ENCODE measurements around a stretch of chr12.

GRCh38 chr12:92137694-92137993, 8.0 kb downstream of the BTG1 start:
- PRO-cap, result no peak
- CAGE, long polyA plus RNA, result no peak

DNA sequence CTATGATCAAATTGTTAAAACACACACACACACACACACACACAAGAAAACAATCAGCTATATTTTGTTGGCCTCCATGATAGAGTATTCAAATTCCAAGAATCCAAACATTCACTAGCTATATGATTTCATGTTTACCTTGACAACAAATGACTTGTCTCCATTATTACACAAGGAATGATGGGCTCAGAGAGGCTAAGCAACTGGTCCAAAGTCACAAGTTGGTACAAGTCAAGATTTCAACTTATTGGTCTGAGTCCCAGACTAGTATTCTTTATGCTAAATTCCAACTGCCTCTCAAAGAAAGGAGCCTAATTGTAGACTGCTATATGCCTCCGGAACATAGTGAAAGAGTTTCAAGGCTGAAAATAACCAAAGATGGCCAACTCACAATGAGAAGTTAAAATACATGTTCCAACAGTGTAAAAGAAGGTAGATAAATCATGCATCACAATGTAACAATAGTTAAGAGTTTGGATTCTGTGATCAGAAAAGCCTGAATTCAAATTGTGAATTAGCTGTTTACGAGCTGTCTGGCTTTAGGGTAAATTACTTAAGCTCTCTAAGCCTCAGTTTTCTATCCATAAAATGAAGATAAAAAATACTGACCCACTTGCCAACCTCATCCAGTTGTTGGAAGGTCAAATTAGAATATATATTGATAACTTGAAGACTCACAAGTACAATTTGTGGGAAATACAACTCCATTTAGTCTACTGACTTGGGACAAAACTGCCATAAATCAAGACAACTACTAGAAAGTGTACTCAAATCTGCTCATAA, 7.4 kb downstream of the BTG1 start:
- PRO-cap, result no peak
- CAGE, long polyA plus RNA, result no peak

- PRO-cap, result no peak
- CAGE, long polyA plus RNA, result no peak
These were observed 6.7 kb downstream of the BTG1 start for GRCh38 chr12:92138874-92139324.

GRCh38 chr12:92141506-92142244, 4.0 kb downstream of the BTG1 start:
- PRO-cap, result no peak
- CAGE, long polyA plus RNA, result no peak

- PRO-cap, result unidirectional peak, minus-strand start at chr12:92142336
- CAGE, long polyA plus RNA, result no peak
These were observed 3.5 kb downstream of the BTG1 start for GRCh38 chr12:92142245-92142385.

- PRO-cap, result bidirectional peak, plus-strand start at chr12:92172874, minus-strand start at chr12:92172597; bidirectional peak, plus-strand start at chr12:92172987, minus-strand start at chr12:92172903; unidirectional peak, minus-strand start at chr12:92173065
- CAGE, long polyA plus RNA, result start-site peak on the minus strand at chr12:92173051-92173077, 11 and 10 reads in 2 replicates
These were observed 26.8 kb upstream of the BTG1 start for GRCh38 chr12:92172221-92173126.

DNA sequence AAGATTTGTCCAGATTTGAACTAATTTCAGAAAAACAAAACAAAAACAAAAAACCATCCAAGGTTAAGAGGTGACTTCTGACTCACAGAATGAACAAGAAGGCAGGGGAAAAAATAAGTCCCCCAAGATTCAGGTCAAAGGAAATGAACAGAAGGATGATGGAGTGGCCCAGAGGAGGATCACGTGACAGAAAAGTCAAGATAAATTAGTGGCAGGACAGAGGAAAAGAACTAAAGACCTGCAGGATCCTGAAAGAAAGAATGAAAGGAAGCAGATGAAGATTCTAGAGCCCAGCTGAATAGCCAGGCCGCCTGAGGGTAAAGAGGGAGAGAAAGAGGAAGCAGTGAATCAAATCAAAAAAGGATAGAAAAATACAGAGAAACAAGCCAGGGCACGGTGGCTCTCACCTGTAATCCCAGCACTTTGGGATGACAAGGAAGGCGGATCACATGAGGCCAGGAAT, 217.3 kb upstream of the PLEKHG7 start:
- PRO-cap, result no peak
- CAGE, long polyA plus RNA, result no peak

- PRO-cap, result no peak
- CAGE, long polyA plus RNA, result no peak
These were observed 162.5 kb upstream of the PLEKHG7 start for GRCh38 chr12:92539893-92541023.

DNA sequence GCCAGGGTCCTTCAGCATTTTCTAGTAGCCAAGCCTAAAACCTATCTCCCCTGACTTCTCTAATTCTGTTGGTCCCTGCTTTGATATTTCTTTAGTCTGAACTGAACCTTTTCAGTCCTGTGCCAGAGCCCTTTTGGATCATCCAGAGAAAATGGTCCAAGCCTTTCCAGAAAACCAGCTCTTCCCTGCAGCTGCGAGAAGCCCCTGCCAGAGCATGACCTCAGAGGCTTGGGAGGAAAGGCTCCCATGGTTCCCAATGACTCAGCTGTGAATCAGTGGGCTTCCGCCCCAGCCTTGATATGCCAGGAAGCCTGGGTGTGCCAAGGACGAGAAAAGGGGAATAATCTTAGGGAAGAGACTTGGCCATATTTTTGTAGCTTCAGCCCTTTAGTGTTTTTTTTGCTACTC, 43.3 kb downstream of the PLEKHG7 start:
- PRO-cap, result no peak
- CAGE, long polyA plus RNA, result no peak

DNA sequence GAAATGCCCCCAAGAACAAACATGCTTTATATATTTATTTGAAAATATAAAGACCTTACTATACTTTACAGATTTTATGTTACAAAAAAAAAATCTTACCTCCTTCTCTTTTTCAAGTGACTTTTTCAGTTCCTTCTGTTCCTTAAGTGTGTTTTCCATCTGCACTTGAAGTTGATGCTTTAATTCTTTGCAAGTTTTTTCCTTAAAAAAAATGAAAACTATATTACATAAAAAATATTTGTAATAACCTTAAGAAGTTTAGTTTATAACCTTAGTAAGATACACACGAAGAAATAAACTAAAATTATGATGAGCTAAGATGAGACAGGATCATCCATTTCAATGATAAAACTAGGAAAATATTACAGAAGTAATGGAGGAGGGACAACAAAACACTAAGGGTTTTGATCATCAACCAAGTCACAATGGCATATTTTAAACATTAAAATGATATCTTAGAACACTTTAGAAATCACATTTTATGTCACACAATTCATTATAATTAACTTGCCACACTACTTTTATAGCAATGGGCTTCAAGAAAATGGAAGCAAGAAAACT, 98.8 kb downstream of the PLEKHG7 start:
- PRO-cap, result no peak
- CAGE, long polyA plus RNA, result no peak

DNA sequence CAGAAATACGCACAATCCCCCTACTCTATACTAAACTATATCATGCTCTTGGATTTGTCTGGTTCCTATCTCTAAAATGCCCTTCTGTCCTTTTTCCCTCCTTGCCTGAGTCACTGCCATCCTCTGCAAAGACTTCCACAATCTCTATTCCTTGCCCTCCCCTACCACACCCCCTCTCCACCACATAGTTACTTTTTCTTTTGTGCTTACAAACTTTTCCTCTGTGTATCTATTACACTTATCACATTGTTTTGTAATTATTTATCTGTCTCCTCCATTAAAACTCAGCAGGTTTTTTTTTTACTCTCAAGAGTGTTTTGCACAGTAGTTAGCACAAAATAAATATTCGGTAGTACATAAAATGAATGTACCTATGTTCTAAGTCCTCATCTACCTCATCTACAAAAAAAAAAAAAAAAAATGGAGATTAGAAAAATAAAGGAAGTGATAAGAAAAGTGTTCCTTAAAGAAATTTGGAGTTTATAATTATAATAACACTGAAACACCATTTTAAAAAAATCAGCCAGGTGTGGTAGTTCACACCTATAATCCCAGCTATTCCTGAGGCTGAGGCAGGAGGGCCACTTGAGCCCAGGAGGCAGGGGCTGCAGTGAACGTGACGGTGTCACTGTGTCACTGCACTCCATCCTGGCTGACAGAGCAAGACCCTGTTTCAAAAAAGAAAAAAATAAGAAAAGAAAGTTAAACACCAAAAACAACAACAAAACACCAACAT, 5.5 kb downstream of the EEA1 start:
- PRO-cap, result no peak
- CAGE, long polyA plus RNA, result no peak

GRCh38 chr12:93139030-93139482, 210.0 kb upstream of the EEA1 start:
- PRO-cap, result no peak
- CAGE, long polyA plus RNA, result no peak

DNA sequence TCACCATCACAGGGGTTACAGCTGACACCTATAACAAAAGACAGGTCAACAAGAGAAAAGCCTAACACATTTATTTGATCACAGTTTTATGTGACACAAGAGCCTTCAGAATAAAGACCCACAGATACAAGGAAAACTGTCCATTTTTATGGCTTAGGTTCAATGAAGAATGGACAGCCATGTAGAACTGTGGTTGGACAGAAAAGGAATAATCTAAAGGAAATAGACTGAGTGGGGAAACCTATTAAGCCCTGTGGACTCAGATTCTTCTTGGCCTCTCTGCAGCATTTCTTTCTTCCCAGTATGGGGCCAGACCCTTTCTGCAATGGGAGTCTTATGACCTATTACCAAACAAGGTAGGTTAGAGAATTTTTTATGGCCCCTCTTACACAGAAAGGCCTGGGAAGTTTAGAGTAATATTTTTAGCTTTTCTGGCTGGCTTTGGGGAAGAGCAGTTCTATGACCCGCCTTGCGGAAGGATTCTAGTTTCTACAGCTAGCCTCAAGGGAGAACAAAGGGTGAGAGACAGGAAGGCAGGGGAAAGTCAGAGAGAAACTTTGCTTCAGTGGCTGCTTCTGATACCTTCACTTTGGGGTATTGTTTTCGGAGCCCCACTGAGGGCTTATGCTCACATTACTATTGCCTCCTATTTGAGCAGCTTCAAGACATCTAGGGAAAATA, 80.9 kb upstream of the NUDT4 start:
- PRO-cap, result no peak
- CAGE, long polyA plus RNA, result no peak

DNA sequence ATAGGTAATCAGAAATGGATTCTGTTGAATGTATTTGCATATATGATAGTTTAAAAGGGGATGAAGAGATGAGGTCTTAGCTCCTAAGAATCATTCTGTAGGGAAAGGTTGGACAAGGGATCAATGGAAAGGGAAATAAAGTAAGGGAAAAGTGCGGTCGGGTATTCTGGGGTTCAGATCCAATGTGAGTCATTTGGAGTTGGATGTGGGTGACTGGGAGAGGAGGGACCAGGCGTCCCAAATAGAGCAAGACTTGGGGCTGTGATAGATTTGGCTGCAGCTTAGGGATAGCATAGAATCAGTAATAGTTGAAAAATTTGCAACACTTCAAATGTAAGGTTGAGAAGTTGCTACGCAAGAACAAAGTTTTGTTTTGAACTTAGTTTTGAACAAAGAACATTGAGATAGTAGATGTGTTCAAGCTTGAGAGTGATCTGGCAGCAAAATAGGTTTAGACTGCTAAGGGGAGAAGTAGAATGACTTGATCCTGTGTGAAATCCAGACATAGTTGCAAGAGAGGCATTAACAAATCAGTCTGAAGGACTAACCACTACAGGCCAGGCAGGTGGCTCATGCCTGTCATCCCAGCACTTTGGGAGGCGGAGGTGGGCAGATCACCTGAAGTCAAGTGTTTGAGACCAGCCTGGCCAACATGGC, 3.8 kb downstream of the NUDT4 start:
- PRO-cap, result no peak
- CAGE, long polyA plus RNA, result no peak

DNA sequence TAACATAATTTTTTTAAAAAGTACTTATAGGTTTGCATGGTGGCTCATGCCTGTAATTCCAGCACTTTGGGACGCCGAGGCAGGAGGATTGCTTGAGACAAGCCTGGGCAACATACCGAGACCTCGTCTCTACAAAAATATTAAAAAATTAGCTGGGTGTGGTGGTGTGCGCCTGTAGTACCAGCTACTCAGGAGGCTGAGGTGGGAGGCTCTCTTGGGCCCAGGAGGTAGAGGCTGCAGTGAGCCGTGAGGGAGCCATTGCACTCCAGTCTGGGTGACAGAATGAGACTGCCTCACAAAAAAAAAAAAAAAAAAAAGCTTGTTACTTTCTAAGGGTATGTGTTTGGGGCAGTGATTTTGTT, 354 bp upstream of the MRPL42 start:
- PRO-cap, result no peak
- CAGE, long polyA plus RNA, result no peak

- PRO-cap, result no peak
- CAGE, long polyA plus RNA, result no peak
These were observed 20.1 kb upstream of the SOCS2 start for GRCh38 chr12:93552268-93552868.

GRCh38 chr12:93678190-93678664, 1.1 kb downstream of the CRADD start:
- PRO-cap, result no peak
- CAGE, long polyA plus RNA, result no peak

GRCh38 chr12:93714407-93715015, 37.3 kb downstream of the CRADD start:
- PRO-cap, result no peak
- CAGE, long polyA plus RNA, result no peak

GRCh38 chr12:93740789-93741486, 63.8 kb downstream of the CRADD start:
- PRO-cap, result no peak
- CAGE, long polyA plus RNA, result no peak

DNA sequence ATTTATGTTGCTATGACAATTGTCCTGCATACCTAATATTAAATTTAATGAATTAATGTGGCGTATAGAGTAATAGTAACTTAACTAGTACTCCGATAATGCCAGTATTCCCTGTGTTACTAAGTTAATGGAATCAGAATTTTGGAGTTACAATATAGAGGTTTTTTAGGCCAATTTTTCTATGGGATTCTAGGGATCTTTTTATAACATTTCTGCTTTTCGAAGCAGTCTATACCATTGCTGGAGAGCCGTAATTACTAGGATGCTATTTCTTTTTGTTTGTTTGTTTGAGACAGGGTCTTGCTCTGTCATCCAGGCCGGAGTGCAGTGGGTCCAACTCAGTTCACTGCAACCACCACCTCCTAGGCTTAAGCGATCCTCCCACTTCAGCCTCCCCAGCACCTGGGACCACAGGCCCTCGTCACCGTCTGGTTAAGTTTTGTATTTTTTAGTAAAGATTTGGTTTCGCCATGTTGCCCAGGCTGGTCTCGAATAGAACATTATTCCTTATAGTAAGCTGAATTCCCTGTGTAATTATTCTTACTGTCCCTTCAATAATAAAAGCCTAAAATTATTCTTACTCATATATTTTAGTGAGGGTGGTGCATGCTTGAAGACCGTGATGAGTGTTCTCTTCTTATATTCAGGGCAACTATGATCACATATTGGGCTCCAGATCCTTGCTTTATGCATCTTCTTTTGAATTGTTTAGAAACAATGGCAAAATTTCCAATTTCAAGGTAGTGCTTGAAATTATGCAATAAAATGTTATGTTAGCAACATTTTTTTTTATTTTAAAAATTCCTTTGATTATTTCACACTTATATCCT, 66.1 kb downstream of the CRADD start:
- PRO-cap, result no peak
- CAGE, long polyA plus RNA, result no peak